ENCODE measurements around the gene SNX24.

DNA sequence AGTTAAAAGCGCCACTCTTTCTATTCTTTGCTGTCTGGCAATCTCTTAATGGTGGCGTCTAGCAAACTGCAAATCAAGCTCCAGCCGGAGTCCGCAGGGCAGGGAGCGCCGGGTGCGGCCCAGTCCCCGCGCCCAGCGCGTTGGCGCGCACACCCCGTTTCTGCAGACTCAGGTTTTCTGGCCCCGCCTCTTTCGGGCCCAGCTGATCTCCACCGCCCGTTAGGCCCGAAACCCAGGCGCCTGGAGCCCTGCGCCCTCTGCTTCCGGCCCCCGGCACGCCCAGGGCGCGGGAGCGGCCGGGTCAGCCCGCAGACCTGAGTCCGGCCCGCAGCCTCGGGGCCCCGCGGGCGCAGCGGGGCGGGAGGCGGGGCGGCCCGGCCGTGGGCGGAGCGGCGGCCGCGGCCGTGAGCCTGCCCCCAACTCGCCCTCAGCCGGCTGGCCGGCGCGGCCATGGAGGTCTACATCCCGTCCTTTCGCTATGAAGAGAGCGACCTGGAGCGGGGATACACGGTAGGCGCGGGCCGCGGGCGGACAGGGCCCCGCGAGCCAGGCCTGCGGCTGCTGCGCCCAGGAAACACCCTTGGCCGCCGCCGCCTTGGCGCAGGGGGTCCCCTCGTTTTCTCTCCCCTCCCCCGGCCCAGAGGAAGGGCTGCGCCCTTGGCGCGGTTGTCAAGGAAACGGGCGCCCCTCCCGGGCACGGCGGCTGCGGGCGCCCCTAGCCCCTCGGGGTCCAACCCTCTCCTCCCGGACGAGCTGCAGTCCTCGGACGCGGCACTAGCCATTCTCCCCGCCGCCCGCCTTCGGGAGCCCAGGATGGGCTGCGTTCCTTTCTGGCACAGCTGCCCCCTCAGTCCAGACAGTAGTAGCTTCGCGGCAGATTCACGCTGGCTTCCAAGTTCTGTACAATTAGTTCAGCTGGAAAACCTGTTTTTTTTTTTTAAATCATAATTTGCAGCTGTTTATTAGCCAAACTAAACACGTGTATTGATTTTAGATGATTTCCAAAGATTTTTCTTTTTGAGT lies at the start of gene SNX24:
Gene SNX24, plus strand, starts transcription at position 430 of the 1,023 bp plus-strand sequence.
- PRO-cap, result bidirectional peak, plus-strand start at position 430 of the sequence, minus-strand start at position 142 of the sequence

DNA sequence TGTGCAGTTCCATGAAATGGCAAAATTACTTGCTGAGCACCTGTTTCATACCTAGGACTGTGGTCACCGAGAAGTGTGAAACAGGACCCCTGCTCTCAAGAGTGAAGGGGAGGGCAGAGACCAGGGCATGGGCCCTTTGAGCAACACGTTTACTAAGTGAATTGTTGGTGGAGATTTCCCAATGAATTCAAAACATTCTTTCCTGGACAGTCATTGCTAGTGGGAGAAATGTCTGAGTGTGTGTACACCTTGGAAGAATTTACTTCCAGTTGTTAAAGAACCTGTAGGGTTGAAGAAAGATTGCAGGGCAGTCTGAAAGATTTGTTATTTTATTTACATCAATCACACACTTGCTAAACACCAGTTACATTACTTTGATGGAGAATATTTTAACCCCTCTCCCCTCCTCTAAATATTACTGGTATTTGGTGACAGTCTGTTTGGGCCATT lies 819 bp downstream of the SNX24 start:
- PRO-cap, result no peak

DNA sequence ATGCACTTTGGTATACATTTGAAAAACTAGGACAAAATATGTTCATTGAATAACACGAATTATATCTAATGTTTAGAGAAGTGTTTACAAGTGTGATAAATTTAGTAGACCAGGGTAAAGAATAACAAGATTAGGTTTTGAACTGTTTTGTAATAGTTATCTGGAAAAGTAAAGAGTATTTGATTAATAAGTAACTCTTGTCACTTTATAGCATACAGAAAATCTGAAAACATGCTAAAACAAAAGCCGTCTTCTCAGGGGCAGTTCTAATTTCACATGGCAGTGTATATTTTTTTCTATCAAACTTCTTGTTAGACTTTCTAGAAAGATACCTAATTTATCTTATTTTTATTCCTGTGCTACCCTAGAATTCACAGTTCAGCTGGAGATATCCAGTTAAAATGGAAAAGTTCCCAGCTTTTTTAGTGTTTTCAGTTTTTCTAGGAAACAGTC lies 58.4 kb downstream of the PPIC start:
- PRO-cap, result no peak

DNA sequence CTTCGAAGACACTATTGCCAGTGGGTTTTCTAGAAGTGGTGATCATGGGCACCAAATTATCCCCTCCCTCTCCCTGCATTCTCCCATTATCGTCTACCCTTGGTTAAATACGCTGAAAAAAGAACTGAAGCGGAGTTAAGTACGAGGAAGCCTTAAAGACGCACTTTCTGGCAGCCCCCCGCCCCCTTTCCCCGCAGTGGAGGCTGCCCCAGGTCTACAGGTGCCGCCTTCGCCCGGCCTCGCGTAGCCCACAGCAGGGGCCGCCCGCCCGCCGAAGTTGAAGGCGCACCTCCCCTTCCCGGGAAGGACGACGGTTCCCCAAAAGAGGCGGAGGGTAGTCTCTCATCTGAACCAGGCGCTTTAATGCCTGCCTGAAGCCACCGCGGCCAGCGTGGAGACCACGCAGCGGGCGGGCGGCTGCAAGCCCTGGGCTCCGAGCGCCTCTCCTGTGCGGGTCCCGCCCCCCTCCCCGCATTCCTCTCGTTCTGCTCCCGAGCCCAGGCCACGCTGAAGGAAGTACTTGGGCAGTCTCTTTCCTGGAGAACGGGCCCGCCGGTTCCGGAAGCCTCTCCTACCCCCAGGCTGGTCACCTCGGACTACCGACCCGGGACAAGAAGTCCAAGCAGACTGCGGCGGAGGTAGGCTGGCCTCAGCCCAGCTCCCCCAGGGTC lies 739 bp downstream of the PPIC start:
- PRO-cap, result unidirectional peak, plus-strand start at position 527 of the sequence

- PRO-cap, result no peak
These were observed 6.0 kb downstream of the PRDM6 start for GRCh38 chr5:123094767-123095659.

DNA sequence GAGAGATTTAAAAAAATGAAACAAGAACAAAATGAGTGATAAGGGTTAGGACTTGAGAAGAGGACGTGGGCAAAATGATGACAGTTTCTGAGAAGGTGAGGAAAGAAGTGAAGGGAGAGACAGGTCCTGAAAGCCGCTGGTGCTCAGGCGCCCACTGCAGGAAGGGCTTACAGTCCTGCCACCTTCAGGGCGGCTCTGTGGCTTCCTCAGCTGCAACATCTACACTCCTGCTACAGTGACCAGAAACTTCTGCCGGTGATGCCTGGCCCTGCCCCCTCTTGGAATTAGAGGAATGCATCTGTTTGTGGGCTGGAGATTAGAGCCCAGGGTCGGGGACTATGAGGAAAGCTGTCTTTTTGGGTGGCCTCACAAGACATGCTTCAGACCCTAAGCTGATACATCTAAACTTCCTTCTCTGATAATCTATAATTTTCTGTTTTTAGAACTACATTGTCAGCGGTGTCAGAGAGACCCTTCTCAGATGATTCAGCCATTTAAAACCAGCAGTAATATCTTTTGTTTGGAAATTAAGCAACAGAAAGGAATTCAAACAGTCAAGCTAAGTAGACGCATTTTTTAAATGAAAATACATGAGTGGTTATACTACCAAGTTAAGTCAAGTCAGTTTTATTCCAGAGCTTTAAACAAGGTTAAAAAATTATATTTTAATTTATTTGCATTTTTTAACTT lies 30.4 kb downstream of the PRDM6 start:
- PRO-cap, result no peak

- PRO-cap, result no peak
These were observed 21.3 kb downstream of the CEP120 start for GRCh38 chr5:123401968-123402263.

- PRO-cap, result unidirectional peak, plus-strand start at chr5:123516187
These were observed 3.9 kb downstream of the CSNK1G3 start for GRCh38 chr5:123515860-123516374.

- PRO-cap, result no peak
These were observed 536.7 kb downstream of the ZNF608 start for GRCh38 chr5:124209758-124210071.

DNA sequence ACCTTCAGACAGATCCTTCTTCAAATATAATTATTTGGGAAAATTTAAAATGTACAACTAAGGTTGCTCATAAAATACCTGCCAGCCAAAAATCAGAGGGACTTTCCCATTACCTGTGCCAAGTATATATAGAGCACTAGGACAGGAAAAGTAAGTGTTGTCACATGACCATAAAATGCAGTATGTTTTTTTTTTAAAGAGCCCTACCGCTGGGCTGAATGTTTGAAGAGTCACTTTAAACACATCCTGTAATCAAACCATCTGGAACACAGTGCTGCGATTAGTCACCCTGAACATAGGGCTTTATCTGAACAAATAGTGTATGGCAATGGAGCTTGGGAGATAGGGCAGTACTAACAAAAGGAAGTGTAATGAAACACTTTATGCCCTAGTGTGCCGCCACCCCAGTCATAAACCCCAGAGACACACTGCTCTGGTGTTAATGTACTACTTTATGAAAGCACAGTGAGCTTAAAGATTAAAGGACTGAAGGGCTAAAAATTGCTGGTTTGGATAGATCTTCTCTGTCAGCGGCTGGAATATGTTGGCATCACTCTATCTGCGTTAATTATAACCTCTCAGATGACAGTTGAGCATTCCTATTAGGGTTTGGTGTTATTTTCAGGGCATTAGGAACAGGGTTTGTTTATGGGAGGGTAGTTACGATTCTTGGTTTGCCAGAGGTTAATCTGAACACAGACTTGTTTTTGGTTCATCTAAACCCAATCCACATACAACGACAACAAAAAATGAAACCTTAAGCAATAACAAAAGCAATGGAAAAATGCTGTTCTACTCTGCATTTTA lies 90.4 kb downstream of the ZNF608 start:
- PRO-cap, result bidirectional peak, plus-strand start at position 384 of the sequence, minus-strand start at position 317 of the sequence

- PRO-cap, result no peak
These were observed 84.5 kb downstream of the ZNF608 start for GRCh38 chr5:124661905-124662420.

DNA sequence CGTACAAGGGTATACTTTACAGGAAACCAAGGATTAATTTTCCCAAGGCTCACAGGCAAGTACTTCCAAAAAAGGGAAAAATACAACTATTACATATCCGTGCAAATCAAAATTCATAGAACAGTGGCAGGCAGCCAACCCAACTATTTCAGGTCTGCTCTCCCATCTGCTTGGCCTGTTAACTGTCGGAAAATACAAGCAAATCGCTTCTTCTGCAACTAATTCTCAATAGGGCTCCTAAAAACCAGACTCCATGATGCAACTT lies 69.0 kb downstream of the ZNF608 start:
- PRO-cap, result no peak

DNA sequence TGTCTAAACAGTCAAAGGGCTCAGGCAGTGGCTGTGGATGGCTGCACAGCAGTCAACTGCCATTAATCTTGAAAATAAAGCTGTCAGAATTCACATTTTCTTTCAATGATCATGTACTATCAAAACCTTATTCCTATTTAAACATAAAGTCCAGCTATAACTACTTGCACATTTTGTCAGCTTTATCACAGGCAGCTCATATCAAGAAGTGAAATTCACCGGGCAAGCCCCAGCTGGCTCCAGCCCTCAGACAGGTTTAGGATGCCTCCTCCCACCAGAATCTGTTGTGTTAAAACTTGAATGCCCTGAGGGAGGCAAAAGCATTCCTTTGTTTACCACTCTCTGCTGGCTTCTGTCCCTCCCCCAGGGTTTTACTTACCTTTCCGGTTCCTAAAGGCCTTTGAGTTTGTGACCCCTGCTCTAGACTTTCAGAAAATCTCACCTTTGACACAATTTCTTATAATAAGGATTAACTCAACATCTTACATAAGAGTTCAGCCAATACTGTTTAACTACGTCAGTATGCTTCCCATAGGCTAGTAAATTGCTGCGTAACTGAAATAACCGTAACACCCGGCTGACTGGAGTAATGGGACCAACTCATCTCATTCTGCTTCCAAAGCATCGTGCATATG lies 54.8 kb upstream of the GRAMD2B start:
- PRO-cap, result no peak

- PRO-cap, result no peak
These were observed 8.2 kb downstream of the GRAMD2B start for GRCh38 chr5:126431386-126431794.

GRCh38 chr5:126449648-126450292 lies 26.6 kb downstream of the GRAMD2B start:
- PRO-cap, result bidirectional peak, plus-strand start at chr5:126449900, minus-strand start at chr5:126449788

GRCh38 chr5:126477491-126477972 lies 54.3 kb downstream of the GRAMD2B start:
- PRO-cap, result no peak

DNA sequence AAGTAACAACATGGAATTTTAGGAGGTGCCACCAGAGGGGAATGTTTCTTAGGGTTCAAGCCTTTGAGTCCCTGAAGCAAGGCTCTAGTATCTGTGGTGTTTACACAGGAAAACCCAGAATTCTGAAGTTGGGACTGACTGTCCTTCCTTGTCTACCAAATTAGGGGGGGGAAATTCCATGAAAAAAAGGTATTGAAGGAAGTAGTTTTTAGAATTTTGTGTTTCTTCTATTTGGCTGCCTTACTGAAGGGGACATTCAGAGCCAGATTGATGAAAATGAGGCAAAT lies 69.5 kb downstream of the LMNB1 start:
- PRO-cap, result no peak

DNA sequence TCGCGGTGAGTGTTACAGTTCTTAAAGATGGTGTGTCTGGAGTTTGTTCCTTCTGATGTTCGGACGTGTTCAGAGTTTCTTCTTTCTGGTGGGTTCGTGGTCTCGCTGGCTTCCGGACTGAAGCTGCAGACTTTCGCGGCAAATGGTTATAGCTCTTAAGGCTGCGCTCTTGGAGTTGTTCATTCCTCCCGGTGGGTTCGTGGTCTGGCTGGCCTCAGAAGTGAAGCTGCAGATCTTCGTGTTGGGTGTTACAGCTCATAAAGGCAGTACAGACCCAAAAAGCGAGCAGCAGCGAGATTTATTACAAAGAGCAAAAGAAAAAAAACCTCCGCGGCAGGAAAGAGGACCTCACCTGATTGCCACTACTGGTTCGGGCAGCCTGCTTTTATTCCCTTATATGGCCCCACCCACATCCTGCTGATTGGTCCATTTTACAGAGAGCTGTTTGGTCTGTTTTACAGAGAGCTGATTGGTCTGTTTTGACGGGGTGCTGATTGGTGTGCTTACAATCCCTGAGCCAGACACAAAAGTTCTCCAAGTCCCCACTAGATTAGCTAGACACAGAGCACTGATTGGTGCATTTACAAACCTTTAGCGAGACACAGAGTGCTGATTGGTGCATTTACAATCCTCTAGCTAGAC lies 76.9 kb downstream of the LMNB1 start:
- PRO-cap, result unidirectional peak, minus-strand start at position 119 of the sequence; unidirectional peak, minus-strand start at position 247 of the sequence; unidirectional peak, minus-strand start at position 361 of the sequence

- PRO-cap, result no peak
These were observed 5.0 kb downstream of the MARCHF3 start for GRCh38 chr5:127025255-127025847.

GRCh38 chr5:127409510-127409865 lies 108.0 kb upstream of the PRRC1 start:
- PRO-cap, result no peak